Epithelial cell of prostate (primary cell): ENCODE measurements around the genes SPIC, CHPT1 and HCFC2.

DNA sequence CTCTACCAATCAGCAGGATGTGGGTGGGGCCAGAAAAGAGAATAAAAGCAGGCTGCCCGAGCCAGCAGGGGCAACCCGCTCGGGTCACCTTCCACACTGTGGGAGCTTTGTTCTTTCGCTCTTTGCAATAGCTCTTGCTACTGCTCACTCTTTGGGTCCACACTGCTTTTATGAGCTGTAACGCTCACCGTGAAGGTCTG, 42.7 kb upstream of the NR1H4 start:
- RRBS: no CpG with 5 or more reads among the region's 6 CpGs

DNA sequence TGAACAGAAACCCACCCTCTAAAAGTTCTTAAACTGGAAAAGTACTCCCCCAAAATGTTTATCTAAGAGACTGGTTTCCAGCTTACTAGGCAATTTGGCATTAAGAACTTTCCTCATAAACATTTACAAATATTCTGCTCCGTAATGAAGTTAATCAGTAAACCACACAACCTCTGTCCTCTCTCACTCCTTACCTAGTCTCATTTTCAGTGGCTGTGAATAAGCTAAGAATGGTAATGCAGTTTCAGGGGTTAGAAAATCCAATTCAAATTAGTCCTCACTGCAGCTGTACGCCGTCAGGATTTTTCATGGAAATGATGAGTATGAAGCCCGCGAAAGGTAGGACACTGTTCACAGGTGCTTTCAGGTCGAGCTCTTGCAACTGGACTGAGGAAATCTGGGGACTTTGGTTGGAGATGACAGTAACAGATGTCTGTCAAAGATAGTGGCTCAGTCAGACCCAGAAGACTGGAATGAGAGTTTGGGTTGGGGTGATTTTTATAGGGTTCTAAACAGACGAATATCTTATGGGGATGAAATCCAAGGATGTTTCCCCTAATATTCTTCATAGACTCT, 29.6 kb downstream of the NR1H4 start:
- RRBS: no CpG with 5 or more reads among the region's 7 CpGs

DNA sequence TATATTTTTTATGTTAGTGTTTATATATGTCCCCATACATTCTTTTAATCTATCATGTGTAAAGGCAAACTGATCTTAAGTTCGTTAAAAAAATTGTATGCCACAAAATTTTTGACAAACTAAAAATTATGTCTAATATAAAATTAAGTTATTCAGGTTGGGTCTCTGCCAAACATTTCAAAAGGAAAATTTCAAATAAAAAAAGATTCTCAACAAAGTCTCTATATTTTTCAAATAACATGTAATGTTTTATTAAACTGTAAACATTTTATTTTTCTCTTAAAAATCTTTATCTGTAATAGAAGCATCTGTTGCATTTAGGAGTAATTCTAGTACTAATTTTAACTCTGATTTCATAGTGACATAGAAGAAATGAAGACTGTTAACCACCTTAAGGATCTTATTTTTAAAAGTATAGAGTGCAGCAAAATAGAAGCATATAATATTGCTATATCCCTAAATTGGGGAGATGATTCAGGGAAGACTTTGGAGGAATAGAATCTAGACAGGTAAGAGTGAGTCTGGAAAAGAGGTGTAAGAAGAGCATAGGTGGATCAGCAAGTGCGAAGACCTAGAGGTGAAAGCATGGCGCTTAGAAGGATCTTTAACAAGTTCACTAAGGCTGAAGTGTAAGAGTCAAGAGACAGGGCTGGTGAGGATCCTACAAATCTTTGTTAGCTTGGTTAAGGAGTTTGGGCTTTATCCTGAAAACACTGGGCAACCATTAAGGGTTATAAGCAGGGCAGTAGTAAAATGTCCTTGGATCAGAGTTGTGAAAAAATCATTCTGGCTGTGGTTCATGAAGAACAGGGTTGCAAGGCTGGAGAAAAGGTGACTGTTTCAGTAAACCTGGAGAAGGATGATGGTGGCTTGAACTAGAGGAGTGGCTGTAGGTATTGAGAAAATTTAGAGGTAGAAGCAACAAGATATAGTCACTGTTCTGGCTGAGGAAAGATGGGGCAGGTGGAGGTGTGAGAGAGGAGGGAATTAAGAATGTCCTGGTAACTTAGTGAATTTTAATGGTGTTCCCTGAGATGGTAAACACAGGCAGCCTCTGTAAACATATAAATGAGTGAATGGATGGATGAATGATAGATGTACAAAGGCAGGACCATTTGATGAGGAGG, 4.2 kb downstream of the GAS2L3 start:
- RRBS: no CpG with 5 or more reads among the region's 3 CpGs

DNA sequence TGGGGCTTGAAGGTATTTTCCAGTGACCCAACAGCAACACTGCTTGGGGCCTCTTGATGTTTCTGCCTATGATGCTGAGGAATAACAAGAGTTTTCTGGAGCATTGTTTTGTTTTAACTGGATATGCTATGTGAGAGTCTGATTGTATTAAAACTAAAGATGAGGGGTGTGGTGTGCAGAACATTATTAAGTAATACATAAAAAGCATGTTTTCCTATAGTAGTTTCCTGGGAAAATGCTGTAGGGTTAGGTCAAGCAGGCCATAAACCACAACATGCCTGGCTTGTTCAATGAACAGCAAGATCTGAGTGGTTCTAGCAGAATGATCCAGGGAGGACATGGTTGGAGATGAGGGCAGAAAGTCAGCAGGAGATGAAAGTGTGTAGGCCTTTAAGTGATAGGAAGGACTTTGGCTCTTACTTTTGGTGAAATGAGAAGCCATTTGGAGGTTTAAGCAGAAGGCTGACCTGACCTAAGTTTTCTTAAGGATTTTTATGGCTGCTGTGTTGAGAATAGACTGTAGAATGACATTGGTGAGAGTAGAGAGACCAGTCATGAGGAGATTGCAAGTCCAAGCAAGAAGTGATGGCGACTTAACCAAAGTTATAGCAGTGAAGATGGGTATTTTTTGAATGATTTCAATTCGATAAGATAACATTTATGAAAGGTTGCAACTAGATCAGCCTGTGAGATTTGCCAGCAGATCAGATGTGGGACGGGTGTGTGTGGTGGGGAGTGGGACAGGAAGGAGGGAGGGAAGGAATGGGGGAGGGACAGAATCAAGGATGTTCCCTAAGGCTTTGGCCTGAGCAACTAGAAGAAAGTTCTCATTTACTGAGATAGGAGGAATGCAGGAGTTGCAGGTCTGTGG, 33.3 kb downstream of the UTP20 start:
- RRBS: no CpG with 5 or more reads among the region's 3 CpGs

GRCh38 chr12:101474992-101475681, at the start of gene SPIC:
SPIC (plus strand) TSS chr12:101475336.
- RRBS: no CpG with 5 or more reads among the region's 6 CpGs

DNA sequence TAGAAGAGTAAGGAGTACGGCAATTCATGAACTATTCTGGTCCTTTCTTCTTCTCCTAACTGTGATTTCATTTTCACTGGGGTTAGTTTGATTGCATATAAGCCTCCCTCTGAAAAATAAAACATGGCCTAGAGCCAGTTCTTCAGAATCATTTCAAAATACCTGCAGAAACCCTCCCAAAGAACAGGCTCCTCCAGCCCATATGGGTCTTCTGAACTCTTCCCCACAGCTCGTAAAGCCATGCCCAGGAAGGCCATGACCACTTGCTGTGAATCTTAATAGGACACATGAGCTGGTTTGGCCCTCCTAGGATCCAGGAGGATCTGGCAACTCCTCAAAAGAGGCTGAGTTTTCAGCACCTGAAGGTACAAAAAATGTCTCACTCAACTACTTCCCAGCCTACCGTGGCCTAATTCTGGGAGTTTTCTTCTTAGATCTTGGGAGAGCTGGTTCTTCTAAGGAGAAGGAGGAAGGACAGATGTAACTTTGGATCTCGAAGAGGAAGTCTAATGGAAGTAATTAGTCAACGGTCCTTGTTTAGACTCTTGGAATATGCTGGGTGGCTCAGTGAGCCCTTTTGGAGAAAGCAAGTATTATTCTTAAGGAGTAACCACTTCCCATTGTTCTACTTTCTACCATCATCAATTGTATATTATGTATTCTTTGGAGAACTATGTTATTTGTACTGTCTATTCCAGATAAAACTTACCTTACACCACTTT, 2.5 kb downstream of the MYBPC1 start:
- RRBS: no CpG with 5 or more reads among the region's 5 CpGs

- RRBS: 1% methylated on average over 20 of the region's 64 CpGs
These were observed at the start of gene CHPT1 for GRCh38 chr12:101697548-101698027. CHPT1 (plus strand) TSS chr12:101697640.

DNA sequence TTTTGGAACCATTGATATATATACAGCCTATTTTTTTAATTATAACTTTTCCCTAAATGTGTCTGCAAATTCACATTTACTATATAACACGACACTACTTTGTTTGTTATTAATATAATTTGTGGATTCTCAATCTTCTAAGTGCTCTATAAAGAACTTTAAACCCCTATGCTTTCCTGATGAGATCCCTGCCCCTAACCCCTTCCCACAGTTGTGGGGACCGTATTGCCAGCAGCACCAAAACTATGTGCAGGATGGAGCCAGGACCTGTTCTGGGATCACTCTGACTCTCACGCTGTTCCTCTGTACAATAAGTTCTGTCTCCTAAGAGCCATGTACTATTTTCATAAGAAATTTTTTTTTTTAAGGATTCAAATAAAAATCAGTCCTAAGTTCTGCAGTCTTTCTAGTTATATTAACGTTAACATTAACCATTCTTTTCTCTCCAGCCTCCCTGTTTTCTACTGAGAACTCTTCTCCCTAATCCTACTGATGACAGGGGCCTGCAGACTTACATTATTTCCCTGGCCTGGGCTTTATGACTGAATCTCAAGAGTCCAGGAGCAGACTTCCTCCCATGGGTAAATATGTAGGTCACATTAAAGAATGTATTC, 1.1 kb downstream of the PAH start:
- RRBS: no CpG with 5 or more reads among the region's 4 CpGs

DNA sequence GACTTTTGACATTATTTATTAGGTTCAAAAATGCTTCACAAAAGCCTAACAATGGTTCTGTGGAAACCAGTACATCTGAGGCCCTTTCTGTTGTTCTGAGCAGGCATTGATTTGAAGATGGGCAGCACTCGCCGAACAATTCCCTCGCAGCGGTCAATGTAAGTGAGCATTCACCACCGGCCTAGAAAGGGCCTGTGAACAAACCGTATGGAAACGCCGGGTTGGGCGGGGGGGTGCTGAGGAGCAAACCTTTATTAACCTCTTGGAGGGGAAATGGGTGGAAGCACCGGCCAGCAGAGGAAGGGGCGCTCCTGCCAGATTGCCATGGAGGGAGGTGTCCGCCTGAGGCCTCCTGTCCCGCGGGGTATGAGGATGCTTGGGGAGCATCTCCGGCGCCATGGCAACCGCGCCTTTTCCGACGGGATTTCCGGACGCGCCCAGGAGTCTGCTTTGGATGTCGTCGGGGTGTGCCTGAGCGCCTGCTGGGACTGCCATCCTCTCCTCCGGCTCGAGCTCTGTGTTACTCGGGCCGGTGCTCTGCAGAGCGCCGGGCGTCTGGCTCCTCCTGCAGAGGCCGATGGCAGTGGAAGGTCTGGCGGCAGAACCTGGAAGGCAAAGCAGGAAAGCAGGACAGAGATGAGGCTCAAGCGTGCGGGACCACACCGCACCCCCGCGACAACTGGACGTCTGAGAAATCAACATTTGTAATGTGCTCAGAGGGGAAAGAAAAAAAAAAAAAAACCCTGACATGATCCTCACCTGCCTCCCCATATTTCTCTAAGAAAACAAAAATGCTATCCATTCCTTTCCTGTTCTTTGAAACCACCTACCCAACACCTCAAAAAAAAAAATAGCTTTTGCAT, 193.6 kb downstream of the C12orf42 start:
- RRBS: 4% methylated on average over 12 of the region's 41 CpGs

GRCh38 chr12:103580252-103580600, 6.8 kb upstream of the STAB2 start:
- RRBS: no CpG with 5 or more reads among the region's 2 CpGs

DNA sequence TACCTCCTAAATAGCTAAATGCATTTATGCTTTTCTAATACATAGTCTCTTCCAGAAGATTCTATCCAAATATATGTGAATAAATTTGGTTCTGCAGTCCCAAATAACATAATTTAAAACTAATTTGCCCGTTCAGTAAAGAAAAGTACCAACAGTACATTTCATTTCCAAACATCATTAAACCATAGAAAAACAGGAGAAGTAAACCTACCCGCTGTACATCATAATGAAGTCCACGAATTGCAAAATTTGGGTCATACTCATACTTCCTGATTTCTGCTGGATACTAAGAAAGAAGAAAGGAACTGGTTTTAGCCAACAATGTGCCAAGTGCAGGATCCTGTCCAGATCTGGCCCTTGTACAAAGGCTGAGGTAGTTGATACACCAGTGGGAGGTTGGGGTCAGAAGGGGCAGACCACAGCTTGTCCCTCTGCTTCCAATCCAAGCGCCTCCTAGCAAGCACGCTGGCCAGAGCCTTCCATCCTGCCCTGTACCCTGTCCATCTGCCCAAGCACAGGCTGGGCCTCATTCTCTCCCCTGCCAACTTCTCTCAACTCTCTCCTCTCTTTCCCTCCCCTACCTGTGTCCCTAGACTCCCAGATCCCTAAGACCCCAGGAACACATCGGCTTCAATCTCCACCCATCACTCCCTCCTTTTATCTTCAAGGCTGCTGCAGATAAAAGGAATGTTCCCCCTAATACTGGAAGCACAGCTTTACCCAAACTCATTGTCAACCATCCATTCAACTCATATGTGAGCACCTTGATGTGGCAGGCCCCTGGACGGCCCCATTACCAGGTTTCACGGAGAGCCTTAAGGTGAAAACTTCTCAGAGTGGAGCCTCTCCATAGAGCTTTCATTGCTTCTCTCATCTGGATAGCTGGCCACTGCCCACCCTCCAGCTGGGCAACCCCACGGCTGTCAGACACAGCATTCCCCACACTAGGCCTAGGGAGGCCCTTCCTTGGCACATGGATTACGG, 34.1 kb downstream of the NT5DC3 start:
- RRBS: no CpG with 5 or more reads among the region's 10 CpGs

- RRBS: no CpG with 5 or more reads among the region's 3 CpGs
These were observed 7.2 kb upstream of the NT5DC3 start for GRCh38 chr12:103848312-103848598.

DNA sequence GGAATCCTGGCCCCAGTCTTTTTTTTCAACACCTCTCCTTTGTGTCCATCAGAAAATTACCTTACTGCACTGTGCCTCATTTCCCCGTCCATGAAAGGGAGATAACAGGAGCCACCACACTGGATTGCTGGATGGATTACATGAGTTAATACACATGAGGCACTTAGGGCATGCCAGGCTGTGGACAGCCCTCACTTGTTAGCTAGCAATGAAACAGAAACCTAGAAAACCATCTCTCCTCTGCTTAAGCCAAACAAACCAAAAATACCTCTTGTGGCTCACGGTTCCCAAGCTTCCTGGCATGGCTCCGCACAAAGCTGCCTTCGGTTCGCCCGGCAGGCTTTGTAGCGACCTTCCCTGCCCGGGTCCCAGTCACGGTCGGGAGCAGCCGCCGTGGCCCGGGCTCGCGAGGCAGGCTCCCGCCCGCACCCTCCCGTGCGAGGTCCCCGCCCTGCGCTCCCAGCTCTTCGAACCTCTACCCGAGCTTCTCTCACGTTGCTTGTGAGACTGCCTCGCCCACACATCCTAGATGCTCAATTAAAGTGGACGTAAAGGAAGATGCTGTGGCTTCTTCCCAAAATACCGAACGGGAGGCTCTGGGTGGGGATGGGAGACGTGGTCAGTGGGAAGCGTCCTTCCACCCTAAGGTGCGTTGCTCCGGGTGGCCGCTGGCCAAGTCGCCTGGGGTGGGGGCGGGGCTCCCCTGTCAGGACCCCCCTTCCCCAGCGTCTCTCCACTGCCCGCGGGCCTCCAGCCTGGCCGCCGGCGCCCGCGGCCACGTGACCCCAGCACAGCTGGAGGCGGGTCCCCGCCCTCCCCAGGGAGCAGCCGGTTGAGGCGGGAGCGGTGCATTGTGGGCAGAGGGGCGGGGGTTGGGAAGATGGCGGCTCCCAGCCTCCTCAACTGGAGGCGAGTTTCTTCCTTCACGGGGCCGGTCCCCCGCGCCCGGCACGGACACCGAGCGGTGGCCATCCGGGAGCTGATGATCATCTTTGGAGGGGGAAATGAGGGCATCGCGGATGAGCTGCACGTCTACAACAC, at the start of gene HCFC2:
Gene HCFC2 (plus strand): TSS at position 851 of the 1,041 bp plus-strand sequence.
- RRBS: under 1% methylated on average over 21 of the region's 64 CpGs

- RRBS: no CpG with 5 or more reads among the region's 5 CpGs
These were observed 5.3 kb downstream of the NFYB start for GRCh38 chr12:104132644-104133102.

GRCh38 chr12:104219800-104220561, 4.4 kb downstream of the TXNRD1 start:
- RRBS: no CpG with 5 or more reads among the region's 8 CpGs

GRCh38 chr12:104318557-104319081, 15.1 kb downstream of the EID3 start:
- RRBS: no CpG with 5 or more reads among the region's 5 CpGs

DNA sequence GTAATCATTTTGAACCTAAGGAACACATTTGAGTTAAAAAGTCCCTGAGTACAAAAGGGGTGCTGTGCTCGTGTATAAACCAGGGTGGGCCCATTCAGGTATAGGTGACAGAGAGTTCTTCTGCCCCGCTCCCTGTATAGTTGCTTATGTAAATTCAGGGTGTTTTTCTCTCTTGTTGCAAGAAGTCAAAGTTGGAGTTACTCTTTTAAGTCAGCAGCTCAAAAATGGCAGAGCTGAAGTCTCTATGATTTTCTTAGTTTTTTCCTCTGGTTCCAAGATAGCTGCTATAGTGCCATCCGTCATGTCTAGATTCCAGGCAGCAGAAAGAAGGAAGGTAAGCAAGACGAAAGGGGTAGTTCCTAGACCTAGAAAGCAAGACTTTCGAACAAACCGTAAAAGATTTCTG, 199.0 kb downstream of the CHST11 start:
- RRBS: no CpG with 5 or more reads among the region's 6 CpGs

DNA sequence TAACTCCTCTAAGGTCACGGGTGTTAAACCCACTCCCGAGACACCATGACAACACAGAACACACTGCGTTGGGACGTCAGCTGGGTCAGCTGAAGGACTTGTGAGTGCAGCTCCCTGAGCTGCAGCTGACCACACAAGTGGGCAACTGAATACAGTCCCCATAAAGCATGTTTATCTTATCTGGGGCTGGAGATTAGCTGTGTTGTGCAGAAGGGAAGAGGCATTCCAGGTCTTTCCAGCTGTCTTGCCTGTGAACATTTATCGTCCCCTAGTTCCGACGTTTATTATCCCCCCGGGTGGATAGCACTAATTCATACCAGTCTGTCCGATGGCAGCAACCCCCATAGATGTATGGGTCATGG, 211.6 kb downstream of the CHST11 start:
- RRBS: no CpG with 5 or more reads among the region's 9 CpGs

DNA sequence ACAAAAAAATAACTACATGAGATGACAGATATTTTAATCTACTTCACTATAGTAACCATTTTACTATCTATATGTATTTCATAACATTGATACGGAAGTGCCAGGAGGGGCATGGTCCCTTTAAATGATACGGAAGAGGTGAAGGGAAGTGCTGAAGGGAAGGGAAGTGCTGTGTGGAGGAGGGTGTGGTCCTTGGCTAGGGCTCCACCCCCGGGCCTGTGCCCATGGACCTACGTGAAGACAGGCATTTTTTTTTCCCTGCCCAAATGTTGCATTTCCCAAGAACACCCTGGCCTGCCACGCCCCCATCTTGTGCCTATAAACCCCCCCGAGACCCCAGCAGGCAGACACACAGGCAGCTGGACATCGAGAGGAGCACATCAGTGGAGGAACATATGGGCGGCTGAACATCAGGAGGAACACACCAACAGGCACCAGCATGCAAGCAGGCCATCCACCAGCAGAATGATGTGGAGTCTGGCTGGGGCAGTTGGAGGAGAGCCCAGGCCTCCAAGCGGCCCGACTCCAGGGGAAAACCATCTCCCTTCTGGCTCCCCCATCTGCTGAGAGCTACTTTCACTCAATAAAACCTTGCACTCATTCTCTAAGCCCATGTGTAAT, 134.1 kb downstream of the SLC41A2 start:
- RRBS: no CpG with 5 or more reads among the region's 10 CpGs

- RRBS: no CpG with 5 or more reads among the region's 7 CpGs
These were observed 102.4 kb downstream of the SLC41A2 start for GRCh38 chr12:104855546-104856136.